Measurements from ENCODE around the genes ZFP62, BTNL9 and TRIM52.

- PRO-cap, result no peak
Observed at GRCh38 chr5:180808480-180809120, 6.0 kb upstream of the MGAT1 start.

DNA sequence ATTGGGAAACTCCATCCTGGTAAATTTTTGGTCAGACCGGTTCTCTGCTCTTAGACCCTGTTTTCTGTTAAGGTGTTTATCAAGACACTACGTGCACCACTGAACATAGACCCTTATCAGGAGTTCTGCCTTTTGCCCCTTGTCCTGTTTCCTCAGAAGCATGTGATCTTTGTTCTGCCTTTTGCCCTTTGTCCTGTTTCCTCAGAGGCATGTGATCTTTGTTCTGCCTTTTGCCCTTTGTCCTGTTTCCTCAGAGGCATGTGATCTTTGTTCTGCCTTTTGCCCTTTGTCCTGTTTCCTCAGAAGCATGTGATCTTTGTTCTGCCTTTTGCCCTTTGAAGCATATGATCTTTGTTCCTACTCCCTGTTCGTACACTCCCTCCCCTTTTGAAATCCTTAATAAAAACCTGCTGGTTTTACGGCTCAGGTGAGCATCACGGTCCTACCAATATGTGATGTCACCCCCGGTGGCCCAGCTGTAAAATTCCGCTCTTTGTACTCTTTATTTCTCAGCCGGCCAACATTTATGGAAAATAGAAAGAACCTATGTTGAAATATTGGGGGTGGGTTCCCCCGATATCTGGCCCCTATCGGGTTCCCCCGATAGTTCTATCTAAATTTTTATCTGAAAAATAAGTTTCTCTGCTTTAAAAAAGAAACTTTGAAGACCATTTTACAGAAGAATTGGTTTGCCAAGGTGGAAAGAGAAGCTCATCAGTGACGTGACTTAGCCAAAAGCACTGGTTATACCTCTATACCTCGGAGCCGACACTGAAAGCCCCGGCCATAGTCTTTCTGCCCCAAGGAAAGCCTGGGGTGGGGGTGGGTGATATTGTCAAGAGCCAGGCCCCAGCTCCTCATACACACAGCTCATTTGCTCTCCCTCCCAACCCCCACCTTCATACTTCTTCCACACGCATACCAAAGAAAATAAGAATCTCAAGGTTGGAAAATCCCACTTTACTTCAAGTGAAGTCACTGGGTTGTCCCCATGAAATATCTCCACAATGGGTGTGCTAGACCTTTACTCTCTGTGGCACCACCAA lies 26.7 kb upstream of the MGAT1 start:
- PRO-cap, result unidirectional peak, plus-strand start at position 354 of the sequence

GRCh38 chr5:180861108-180861803 lies at the start of gene ZFP62:
TSS of gene ZFP62 (minus strand) at chr5:180861276.
- PRO-cap, result bidirectional peak, plus-strand start at chr5:180861619, minus-strand start at chr5:180861225

GRCh38 chr5:180866247-180867005 lies 5.3 kb upstream of the ZFP62 start:
- PRO-cap, result bidirectional peak, plus-strand start at chr5:180866646, minus-strand start at chr5:180866345

- PRO-cap, result no peak
Observed at GRCh38 chr5:181039780-181040837, at the start of gene BTNL9. TSS of gene BTNL9 (plus strand) at chr5:181040266.

GRCh38 chr5:181205660-181206433 lies 851 bp upstream of the TRIM7 start:
- PRO-cap, result no peak

DNA sequence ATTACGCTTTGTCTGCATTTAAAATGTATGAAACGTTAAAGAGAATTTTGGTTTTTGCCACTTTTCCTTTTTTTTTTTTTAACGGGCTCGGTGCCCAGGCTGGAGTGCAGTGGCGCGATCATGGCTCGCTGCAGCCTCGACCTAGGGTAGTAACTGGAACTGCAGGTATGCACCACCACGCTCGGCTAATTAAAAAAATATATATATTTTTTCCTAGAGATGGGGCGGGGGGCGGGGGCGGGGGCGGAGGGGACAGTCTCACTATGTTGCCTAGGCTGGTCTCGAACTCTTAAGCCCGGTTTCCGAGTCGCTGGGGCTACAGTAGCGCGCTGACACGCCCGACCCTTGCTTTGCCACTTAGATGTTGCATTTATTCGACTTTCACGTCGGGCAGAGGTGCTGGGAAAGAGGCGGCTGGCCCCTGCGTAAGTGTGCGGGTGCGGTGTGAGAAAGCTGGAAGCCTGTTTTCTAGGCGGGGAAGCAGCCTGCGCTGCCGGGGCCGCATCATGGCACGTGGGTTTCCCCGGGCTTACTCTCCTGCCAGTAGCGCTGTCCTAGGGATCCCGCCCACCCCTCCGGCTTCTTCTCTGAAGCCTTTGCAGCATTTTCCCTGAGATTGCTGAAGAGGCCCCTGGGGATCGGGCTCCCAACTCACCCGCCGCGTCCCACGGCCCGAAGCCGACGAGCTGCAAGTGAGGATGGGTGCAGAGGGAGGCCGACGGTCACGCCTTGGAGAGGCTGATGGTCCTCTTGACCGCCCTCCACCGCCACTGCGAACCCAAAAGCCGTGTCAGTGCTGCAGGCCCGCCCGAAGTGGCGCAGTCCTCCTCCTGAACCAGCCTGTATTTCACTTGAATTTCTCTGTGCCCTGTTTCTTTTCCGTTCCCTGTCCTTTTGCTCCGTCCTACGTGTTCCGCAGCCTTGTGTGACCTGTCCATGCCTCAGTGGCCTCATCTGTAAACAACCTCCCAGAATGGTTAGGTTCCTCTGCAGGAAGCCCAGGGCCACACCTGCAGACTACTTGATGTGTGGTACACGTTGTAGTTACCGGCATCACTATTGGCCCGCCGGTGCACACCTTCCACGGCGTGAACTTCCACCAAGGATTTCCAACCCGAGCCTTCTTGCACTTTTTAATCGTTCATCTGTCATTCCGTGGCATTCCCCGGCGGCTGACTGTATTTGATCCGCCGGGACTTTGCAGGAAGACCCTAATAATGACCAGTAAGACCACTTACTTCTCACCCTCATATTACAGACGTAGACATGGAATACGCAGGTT lies 5.8 kb upstream of the TRIM41 start:
- PRO-cap, result no peak

DNA sequence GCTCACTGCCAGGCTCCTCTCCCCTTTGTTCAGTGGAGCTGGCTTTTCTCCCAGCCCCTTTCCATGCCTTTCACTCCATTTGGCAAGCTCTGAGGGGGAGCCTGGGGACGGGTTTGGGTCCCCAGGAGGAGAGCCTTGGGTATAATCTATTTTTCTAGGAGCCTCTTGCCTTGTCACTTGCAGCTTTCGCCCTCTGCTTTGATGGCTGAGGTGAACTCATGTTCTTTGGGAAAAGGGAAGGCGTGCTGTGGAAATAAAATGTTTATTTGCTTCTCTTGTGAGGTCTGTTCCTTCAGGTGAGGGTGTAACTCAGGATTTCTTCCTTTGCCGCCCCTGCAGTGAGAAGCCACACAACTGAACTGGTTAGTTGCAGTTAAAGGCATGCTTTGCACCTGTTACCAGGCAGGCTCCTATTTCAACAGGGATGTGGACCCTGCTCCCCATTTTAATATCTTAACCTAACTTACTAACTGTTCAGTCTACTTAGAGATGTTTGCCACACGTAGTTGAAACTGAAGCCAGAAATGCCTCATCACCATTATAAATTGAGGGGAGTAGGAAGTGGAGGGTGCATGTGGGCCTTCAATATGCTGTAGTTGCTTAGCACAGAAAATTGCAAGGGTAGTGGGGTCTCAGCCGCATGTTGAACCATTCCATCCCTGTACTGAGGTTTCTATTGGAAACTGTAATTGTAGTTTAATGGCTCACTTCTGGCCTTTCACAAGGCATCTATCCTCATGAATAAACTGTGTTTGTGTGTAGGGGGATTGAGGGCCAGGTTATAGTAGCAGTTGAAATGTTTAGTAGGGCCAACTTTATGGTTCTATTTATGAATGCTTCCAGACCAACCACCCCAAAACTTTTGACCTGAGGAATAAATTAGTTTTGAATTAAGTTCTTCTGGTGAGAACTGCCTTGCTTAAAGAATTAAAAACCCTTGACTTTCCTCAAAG lies 7.9 kb downstream of the RACK1 start:
- PRO-cap, result unidirectional peak, minus-strand start at position 74 of the sequence

- PRO-cap, result no peak
Observed at GRCh38 chr5:181241236-181242048, 2.3 kb downstream of the RACK1 start.

- PRO-cap, result bidirectional peak, plus-strand start at chr5:181261213, minus-strand start at chr5:181261085
Observed at GRCh38 chr5:181261023-181261300, at the start of gene TRIM52. TSS of gene TRIM52 (minus strand) at chr5:181261143.

Data from left colon (tissue), 1 donor.